Breast (tissue), 4 donors: ENCODE results near the genes C20orf141 and TMEM239.

- PRO-cap, 3 experiments = no peak in any of the 3 experiments
- RRBS = no CpG with 5 or more reads among the region's 2 CpGs
Measured at GRCh38 chr20:1803971-1804086, 91.4 kb upstream of the SIRPA start.

DNA sequence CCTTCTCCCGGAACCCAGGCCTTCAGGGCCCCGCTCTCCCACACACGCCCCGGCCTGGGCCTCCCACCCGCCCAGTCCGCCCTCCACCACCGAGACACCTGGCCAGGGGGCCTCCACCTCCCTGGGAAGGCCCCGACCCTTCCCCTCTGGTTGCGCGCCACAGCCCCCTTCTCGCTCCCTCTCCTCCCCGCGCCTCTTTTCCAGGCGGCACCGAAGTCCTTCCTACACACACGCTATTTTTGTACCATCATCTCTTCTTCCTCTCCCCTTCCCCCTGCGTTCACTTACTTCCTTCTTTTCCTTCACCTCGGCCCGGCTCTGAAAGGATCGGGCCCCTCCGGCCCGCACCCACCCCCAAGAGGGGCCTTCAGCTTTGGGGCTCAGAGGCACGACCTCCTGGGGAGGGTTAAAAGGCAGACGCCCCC, 1.4 kb upstream of the SIRPA start:
- PRO-cap, 3 experiments = peak in 1 of 3 experiments; most common minus-strand start position 200 of the sequence (in 1)
- RRBS = 10% methylated on average over 4 of the region's 24 CpGs

DNA sequence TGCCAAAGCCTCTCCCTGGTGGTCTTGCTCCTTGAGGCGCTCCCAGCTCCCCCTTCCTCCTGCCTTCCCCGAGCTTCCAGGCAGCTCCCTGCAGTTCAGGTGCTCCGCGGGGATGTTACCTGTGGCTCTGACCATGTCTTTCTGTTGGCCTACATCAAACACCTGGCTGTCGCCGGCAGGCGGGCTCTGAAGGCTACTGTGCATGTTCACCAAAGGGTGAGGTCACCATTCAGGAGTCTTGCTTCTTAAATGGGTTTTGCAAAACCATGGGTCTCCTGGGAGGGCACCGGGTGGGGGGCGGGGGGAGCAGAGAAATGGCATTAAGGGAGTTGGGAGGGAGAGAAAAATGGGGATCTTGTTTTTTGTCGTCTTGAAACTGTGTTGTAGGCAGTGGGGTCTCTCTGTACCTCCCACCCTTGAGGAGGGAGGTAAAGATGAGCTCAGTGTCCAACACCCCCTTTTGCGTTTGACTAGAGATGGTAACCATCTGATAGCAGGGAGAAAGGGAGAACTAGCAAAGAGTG, 1.0 kb downstream of the SIRPA start:
- PRO-cap, 3 experiments = peak in 2 of 3 experiments; most common minus-strand start position 129 of the sequence (in 1)
- RRBS = 8% methylated on average over 3 of the region's 11 CpGs

DNA sequence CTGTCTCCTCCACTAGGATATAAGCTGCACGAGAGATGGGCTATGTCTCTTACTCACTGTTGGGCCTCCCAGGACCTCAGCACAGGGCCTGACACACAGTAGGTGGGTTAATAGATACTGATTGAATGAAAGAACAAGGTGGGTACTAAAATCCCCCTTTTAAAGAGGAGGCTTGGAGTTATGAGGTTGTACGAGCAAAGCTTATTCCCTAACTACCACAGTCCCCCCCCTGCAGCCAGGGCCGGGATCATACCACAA, 8.6 kb downstream of the SIRPA start:
- PRO-cap, 3 experiments = no peak in any of the 3 experiments
- RRBS = 21% methylated on average over 1 of the region's 3 CpGs

- PRO-cap, 3 experiments = no peak in any of the 3 experiments
- RRBS = no CpG with 5 or more reads among the region's 2 CpGs
Measured at GRCh38 chr20:2221936-2222269, 73.9 kb upstream of the TGM3 start.

DNA sequence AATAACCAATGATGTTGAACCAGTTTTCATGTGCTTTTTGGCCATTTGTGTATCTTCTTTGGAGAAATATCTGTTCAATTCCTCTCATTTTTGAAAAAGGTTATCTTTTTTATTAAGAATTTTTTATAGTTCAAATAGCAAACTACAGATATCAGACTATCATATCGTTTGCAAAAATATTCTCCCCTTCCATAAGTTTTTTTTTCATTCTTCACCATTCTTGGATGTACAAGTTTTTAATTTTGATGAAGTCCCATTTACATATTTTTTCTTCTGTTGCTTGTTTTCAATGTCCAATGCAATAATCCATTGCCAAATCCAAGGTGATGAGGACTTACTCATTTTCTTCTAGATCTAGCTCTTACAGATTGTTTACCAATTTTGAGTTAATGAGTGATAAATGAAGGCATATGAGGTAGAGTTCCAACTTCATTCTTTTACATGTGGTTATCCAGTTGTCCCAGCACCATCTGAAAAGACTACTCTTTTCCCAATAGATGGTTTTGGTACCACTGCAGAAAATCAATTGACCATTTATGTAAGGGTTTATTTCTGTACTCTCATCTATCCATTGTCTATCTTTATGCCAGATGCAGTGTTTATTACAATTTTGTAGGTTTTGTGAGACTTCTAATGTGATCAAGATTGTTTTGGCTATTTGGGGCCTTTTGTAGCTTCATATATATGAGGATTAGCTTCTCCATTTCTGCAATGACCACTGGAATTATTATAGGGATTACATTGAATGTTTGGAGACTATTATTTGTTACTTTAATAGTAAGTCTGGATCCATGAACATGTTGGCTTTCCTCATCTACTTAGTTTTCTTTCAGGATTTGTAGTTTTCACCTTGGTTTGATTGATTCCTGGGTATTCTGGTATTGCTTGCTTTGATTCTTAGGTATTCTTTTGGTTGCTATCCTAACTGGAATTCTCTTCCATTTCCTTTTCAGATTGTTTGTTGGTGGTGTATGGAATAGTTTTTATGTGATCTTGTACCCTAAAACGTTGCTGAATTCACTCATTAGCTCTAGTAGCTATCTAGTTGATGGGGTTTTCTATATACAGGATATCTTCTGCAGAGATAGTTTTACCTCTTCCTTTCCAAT, 10.6 kb downstream of the SNRPB start:
- PRO-cap, 3 experiments = no peak in any of the 3 experiments
- RRBS = no CpG with 5 or more reads among the region's 2 CpGs

- PRO-cap, 3 experiments = no peak in any of the 3 experiments
- RRBS = no CpG with 5 or more reads among the region's 3 CpGs
Measured at GRCh38 chr20:2599571-2600195, 52.7 kb upstream of the NOP56 start.

DNA sequence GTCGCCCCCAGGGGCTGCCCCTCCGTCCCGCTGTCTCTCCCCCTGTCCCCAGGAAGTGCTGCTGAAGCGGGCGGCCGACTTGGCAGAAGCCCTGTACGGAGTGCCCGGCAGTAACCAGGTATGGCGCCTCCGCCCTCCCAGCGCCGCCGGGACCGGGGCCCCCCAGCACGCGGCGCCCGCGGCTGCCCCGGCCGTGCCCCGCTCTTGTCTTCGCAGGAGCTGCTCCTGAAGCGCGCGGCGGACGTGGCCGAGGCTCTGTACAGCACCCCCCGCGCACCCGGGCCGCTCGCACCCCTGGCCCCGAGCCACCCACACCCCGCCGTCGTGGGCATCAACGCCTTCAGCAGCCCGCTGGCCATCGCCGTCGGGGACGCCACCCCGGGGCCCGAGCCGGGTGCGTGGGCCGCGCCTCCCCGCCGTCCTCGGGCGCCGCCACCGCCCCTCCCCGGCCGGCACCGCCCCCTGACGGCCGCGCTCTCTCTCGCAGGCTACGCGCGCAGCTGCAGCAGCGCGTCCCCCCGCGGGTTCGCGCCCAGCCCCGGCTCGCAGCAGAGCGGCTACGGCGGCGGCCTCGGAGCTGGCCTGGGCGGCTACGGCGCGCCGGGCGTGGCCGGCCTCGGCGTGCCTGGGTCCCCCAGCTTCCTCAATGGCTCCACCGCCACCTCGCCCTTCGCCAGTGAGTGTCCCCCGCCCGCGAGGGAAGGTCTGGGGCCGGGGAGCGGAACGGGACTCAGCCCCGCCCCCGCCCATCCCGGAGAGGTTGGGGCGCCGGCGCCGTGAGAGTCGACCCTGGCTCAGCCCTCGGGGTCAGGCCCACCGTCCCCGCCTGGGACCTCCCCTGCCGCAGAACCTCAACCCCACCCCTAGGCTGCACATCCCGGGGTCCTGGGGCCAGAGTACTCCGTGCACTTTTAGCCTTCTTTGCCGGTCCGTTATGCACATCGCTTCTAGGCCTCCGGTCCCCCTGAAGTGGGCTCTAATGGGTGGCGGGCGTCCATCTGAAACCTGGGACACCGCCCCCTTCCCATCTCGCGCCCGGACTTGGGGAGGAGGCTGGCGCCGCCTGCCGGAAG, 48.2 kb downstream of the CPXM1 start:
- PRO-cap, 3 experiments = peak in 2 of 3 experiments; most common plus-strand start position 551 of the sequence (in 1); most common minus-strand start position 52 of the sequence (in 1)
- RRBS = 2% methylated on average over 88 of the region's 124 CpGs

DNA sequence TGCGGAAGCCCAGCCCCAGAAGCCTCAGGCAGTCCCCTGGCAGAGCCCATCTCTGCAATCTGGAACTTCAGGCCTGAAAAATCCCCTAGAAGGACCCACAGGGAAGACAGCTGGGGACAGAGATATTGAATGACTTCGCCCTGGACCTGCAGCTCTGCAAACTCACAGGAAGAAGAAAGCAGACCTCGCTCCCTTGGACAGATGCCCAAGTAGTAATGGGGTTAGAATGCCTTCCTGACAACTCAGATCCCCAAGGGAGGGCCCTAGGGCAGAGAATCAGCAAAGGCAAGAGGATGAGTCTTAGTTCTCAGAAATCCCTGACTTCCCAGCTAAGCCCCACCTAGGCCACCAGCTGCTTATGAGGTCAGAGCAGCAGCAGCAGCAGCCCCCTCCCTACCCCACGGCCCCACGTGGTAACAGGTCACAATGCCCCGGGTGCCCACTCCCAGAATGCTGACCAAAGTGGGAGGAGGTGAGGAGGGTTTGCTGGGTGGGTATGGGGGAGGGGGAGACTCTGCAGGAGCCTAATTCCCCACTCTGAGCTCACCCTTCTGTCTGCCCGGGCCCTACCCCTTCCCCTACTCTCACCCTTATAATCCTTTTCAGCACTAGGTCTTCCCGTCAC, at the start of gene C20orf141:
TSS of gene C20orf141 (plus strand) at position 442 of the 625 bp plus-strand sequence.
- PRO-cap, 3 experiments = no peak in any of the 3 experiments
- RRBS = 76% methylated on average over 2 of the region's 8 CpGs

- PRO-cap, 3 experiments = no peak in any of the 3 experiments
- RRBS = no CpG with 5 or more reads among the region's 12 CpGs
Measured at GRCh38 chr20:2816037-2816622, at the start of gene TMEM239. Gene TMEM239, plus strand, starts transcription at chr20:2816364.

- PRO-cap, 3 experiments = no peak in any of the 3 experiments
- RRBS = 8% methylated on average over 4 of the region's 32 CpGs
Measured at GRCh38 chr20:2819973-2820894, 4.1 kb downstream of the TMEM239 start.

GRCh38 chr20:3070962-3071513, 382 bp upstream of the OXT start:
- PRO-cap, 3 experiments = no peak in any of the 3 experiments
- RRBS = 9% methylated on average over 5 of the region's 13 CpGs

DNA sequence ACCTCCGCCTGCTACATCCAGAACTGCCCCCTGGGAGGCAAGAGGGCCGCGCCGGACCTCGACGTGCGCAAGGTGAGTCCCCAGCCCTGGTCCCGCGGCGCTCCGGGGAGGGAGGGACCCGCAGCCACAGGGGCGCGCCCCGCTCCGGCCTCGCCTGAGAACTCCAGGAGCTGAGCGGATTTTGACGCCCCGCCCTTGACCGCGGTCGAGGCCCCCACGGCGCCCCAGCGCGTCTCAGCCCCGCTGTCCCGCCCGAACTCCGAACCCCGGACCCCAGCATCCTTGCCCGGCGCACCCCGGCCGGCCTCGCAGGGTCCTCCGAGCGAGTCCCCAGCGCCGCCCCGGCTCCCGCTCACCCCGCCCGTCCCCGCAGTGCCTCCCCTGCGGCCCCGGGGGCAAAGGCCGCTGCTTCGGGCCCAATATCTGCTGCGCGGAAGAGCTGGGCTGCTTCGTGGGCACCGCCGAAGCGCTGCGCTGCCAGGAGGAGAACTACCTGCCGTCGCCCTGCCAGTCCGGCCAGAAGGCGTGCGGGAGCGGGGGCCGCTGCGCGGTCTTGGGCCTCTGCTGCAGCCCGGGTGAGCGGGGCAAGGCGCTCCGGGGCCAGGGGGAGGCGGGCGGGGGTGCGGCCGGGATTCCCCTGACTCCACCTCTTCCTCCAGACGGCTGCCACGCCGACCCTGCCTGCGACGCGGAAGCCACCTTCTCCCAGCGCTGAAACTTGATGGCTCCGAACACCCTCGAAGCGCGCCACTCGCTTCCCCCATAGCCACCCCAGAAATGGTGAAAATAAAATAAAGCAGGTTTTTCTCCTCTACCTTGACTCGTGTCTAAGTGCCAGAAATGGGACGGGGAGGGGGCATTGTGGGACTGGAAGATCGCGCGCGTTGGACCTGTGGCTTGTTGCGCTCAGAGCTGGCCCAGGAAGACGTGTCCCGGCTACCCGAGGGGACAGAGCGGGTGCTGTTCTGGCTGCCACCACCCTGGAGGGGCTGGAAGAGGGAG, 585 bp downstream of the OXT start:
- PRO-cap, 3 experiments = peak in 2 of 3 experiments; most common plus-strand start position 669 of the sequence (in 2); most common minus-strand start position 104 of the sequence (in 1)
- RRBS = 5% methylated on average over 35 of the region's 97 CpGs

DNA sequence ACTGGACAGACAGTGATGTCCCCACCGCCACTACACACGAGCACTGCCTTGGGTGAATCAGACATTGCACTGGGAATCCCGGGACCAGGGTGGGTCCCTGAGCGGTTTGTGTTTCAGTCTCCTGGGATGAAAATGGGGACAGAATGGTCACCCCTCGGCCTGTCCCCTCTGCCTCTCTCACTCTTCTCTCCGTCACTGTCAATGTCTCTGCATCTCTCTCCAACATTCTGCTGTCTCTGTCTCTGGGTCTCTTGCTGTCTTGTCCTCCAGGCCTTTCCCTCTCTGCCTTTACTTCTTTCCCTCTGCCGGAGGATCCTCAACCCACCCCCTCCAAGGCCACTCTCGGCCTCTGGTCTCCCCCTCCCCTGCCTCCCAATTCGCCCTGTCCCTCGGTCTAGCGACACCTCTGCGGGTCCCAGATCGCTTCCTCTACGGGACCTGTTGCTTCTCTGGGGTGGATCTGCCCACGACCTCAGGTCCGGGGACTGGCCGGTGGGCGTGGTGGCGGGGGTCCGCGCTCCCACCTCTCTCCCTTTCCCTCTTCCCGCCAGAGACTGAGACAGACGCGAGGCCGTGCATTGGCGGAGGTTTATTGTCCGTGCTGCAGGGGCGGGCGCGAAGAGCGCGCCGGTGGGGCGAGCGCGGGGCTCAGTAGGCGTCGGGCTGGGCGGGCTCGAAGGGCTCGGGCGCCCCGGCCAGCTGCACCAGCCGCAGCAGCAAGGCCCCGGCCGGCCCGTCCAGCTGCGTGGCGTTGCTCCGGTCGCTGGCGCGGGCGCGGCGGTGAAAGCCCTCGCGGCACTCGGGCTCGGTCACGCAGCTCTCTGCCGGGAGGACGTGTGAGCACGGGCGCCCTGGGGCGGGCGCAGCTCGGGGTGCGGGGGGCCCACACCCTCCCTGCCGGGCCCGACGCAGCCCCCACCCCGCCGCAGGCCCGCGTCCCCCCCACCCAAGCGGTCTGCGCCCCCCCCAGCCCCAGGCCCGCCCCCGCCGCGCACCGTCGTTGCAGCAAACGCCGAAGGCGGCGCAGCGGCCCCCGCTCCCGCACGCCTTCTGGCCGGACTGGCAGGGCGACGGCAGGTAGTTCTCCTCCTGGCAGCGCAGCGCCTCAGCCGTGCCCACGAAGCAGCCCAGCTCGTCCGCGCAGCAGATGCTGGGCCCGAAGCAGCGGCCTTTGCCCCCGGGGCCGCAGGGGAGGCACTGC, 2.1 kb downstream of the AVP start:
- PRO-cap, 3 experiments = no peak in any of the 3 experiments
- RRBS = 2% methylated on average over 31 of the region's 106 CpGs

DNA sequence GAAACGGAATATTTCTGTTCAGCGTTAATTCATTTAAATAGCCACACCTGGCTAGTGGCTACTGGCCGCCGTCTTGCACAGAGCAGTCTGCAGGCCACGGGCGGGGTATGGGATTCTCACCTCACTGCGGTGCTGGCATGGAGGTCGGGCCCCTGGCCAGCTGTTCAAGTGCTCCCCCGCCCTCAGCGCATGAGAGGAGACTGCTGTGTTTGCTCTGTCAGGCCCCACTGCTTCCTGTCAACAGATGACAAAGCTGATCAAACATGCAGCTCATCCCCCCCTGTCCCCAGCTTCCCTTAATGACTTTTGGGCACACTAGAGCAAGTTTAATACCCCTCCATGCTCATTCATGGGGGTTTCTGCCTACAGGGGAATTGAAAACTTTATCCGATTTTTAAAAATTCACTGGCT, 13.5 kb downstream of the ITPA start:
- PRO-cap, 3 experiments = no peak in any of the 3 experiments
- RRBS = no CpG with 5 or more reads among the region's 11 CpGs

GRCh38 chr20:3420162-3420858, 12.8 kb upstream of the DNAAF9 start:
- PRO-cap, 3 experiments = no peak in any of the 3 experiments
- RRBS = no CpG with 5 or more reads among the region's 3 CpGs

DNA sequence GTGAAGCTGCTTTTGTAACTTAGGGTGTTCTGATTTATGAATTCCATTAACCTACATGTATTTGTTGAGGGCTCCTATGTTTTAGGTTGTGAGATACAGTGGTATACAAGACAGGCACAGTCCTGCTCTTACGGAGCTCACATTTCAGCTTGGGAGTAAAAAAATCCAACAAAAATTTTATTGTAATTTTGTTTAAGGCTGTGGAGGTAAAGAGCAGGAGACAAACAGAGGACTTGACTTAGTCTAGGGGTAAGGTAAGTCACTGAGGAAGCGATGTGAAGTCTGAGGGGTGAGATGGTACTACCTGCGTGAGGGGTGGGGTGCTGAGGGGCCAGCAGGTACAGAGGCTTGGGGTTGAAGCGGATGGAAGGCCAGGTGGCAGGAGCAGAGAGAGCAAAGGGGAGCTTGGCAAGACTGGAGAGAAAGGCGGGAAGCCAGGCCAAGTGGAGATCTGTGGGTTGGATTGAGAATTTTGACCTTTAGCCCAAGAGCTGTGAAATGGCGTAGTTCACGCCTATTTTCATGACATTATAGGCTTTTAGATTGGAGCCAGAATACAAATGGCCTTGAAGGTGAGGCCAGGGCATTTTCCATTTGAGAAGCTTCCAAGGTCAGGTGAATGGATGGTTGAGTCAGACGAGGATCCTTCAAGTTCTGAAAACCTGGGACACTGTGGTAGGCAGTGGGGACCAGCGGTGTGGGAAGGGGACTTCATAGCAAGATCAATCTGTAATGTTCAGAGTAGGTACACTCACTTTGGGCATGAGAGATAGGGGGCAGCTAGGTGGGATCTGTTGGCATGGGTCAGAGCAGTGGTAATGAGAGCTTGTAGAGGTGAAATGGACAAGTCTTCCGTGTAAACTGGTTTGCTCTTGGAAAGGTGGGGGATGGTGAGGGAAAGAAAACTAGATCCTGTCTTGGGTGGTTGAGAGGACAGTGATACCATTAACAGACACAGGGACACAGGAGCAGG, 2.5 kb downstream of the ATRN start:
- PRO-cap, 3 experiments = no peak in any of the 3 experiments
- RRBS = no CpG with 5 or more reads among the region's 10 CpGs

- PRO-cap, 3 experiments = no peak in any of the 3 experiments
- RRBS = no CpG with 5 or more reads among the region's 5 CpGs
Measured at GRCh38 chr20:3522953-3523497, 52.2 kb downstream of the ATRN start.

DNA sequence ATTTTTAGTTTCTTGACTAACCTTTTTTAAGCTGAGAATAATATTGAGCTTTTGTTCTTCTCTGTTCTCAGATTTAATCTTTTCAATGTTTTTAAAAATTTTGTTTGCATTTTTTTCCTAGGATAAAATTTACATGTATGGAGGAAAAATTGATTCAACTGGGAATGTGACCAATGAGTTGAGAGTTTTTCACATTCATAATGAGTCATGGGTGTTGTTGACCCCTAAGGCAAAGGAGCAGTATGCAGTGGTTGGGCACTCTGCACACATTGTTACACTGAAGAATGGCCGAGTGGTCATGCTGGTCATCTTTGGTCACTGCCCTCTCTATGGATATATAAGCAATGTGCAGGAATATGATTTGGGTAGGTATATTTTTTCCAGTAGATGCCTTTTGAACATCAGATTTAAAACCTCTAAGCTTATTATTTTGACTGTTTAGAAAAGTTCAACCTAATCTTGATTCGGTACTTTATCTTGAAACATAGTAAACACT, 89.8 kb downstream of the ATRN start:
- PRO-cap, 3 experiments = no peak in any of the 3 experiments
- RRBS = no CpG with 5 or more reads among the region's 2 CpGs

DNA sequence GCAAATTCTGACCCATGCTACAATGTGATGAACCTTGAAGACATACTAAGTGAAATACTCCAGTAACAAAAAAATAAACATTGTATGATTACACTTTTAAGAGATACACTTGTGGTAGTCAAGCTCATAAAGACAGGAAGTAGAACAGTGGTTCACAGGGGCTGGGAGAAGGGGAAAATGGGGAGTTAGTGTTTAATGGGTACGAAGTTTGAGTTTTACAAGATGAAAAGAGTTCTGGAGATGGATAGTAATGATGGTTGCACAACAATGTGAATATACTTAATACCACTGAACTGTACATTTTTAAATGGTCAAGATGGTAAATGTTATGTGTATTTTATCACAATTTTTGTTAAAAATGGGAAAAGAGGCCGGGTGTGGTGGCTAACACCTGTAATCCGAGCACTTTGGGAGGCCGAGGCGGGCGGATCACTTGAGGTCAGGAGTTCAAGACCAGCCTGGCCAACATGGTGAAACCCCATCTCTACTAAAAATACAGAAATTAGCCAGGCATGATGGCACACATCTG, 22.2 kb downstream of the GFRA4 start:
- PRO-cap, 3 experiments = no peak in any of the 3 experiments
- RRBS = no CpG with 5 or more reads among the region's 6 CpGs